Airway epithelial cell (primary cell): Measurements from ENCODE around the gene LYG1.

- RAMPAGE, long total RNA: no peak
Observed at GRCh38 chr2:98569294-98569945, 38.9 kb downstream of the COA5 start.

DNA sequence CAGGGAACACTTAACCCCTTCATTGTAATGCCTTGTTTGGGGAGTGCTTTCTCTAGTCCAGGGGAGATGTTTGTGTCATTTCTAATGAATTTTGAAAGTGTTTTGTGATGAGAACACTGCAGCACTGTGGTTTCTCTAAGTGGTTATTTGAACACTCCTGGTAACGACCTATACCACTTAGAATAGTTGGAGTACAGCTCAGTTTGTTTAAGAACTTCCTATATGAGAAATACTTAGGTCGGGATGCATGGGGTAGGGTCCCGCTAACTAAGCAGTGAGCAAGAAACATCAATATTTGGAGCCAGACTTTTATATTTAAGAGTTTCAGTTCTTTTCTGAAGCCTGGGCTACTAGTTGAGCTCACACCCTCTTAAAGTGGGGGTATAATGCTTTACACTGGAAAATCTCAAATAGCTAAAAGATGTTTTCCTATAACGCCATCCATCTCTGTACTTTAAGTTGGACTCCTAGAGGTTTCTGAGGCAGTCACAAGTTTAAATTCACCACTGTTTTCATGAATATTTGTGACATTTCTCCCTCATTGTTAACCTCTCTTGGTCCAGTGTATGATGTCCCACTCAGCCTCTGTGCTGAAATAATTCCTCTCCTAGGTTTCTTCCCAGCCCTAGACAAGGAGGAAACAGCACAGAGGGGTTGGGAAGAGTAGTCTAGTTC lies 9.1 kb downstream of the UNC50 start:
- RAMPAGE, long total RNA: no peak

DNA sequence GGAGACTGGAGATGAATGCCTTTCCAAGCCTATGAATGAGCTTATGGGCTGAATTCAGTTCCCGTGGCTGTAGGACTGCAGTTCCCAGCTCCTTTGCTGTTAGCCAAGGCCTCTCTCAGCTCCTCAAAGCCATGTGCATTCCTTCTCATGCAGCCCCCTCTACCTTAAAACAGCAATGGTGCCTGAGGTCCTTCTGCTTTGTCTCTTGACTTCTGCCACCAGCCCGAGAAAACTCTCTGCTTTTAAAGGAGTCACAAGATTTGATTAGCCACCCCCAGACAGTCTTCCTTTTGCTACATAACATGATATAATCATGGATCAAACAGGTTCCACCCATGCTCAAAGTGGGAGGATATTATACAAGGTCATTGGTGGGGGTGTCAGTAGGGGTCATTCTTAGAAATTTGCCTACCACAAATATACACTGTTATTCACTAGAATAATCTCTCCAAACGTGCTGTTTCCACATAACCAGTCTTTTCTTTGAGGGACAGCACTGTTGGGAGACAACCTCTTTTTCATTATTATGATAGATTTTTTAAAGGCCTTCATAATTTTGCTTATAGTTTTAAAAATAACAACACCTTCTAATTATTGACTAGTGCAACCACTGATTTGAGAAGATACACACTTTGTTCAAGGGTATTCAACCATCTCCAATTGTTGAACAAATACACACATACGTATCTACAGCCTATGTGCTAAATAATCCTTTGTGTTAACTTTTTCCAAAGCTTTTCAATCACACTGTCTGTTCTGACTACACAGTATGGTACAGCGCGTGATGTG lies 13.1 kb downstream of the UNC50 start:
- RAMPAGE, long total RNA: no peak

- RAMPAGE, long total RNA: no peak
Observed at GRCh38 chr2:98747769-98748174, 16.8 kb upstream of the MGAT4A start.

GRCh38 chr2:98795849-98796524 lies 65.1 kb upstream of the MGAT4A start:
- RAMPAGE, long total RNA: no peak

DNA sequence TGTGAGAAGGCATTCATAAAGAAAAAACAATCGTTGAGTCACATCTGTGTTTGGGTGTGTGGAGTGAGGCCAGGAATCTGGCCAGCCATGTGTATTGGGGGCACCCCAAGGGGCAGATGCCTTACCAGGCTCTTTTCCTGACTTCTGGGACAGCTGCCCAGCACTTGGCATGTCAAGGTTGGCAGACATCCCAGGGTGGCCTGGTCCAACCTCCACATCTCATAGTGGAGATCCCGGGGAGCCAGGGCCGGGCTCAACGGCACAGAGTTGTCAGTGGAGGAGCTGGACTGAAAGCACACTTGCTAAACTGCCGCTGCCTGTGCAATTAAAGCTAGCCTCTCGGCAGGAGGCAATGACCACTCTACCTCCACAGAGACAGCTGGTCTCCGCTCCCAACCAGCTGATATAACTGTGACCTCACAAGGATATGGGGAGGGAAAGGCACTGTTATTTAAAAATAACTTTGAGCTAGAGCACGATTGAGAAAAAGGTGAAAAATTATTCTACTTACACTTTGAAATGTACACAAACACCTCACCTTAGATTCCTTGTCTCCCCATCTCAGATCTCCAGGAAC lies 75.4 kb upstream of the MGAT4A start:
- RAMPAGE, long total RNA: no peak

GRCh38 chr2:99133999-99134837 lies 7.3 kb upstream of the C2orf15 start:
- RAMPAGE, long total RNA: no peak

- RAMPAGE, long total RNA: no peak
Observed at GRCh38 chr2:99301001-99301513, at the start of gene LYG1. Gene LYG1, minus strand, starts transcription at chr2:99301197.

DNA sequence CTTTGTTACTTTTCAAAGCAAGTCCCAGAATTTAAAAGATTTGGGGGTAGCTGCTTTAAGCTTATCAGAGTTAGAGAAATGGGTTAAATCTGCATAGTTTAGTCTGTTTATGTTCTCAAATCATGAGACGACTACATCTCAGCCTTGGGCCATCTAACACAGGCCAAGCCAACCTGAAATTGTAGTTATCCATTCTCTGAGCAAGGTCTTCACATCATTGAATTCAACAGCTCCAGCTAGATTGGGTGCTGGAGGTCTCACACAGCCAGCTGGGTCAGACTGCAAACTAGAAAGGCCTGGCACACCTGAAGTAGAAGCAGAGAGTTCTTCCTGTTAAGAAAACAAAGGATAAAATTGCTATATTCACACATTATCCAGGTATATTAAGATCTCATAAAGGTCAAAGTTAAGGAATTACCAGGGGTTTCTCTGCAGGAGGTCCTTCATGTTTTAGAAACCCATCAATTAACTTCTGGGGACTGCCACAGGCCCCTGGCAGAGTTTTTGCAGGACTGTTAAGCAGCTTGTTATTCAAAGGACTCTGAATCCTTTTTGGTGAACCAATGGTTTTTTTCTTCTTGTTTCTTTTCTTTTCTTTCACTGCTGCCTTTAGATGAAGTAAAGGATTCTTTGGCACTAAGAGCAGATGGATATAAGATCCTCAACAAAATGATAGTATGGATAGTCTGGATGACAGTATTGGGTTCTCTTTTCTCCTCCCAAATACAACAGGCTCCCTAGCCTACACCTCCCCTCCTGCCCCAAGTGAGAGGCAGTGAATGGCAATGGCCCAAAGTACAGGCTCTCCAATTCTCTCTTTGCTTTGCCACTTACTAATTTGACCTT lies 65.5 kb downstream of the EIF5B start:
- RAMPAGE, long total RNA: no peak

DNA sequence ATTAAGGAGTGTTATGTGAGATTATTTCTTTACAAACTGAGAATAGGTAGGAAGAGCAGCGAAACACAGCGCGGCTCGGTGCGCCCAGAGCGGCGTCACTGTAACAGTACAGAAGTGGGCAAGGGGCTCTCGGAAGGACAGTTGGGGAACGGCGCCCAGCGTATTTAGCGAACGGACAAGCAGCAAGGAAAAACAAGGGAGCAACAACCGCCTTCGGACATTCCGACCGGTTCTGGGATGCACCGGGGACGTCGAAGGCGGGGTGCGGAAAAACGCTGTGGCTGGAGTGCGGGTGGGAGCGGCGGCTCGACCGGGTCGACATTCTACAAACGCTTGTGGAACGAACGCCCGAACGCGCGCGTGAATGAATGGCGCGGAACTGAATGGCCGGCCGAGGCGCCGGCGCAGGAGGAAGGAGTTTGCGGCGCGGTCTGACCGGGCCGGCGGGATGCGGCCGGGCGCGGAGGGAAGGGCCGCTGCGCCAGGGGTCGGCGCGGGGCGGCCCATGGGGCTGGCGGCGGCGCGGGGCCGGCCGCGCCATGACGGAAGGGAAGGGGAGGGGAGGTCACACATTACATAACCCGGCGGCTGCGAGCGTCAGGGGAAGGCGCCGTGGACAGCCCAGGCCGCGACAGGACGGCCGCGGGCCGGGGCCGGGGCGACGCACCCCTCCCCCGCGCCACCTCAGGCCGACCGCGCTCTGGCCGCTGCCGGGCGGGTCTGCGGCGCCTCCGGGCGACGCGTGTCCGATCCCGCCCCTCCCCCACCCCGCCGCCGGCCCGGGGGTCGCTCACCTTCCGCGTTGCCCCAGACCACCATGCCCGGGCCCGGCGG lies 577 bp downstream of the REV1 start:
- RAMPAGE, long total RNA: no peak

DNA sequence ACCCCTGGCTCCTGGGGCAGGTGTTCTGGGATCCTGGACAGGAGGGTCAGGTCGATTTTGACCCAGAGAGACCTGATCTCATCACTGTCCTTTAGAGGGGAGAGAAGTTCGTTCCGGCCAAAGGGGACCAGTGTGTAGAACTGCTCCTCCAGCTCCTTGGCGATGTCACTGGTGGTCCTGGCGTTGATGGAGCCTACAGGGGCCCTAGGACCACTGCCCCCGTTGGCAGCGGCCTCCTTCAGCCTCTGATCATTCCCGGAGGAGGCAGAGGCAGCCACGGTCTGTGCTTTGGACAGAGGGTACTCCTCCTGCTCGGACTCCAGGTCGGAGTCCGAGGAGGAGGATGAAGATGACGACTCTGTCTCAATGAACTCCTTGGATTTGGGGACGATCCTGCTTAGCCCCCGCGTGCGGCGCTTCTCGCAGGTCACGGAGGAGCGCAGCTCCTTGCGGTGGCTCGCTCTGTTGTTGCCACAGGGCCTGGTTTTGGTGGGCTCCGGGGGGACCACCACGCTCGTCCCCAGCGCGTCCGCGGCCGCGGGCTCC lies 103.6 kb upstream of the REV1 start:
- RAMPAGE, long total RNA: no peak

DNA sequence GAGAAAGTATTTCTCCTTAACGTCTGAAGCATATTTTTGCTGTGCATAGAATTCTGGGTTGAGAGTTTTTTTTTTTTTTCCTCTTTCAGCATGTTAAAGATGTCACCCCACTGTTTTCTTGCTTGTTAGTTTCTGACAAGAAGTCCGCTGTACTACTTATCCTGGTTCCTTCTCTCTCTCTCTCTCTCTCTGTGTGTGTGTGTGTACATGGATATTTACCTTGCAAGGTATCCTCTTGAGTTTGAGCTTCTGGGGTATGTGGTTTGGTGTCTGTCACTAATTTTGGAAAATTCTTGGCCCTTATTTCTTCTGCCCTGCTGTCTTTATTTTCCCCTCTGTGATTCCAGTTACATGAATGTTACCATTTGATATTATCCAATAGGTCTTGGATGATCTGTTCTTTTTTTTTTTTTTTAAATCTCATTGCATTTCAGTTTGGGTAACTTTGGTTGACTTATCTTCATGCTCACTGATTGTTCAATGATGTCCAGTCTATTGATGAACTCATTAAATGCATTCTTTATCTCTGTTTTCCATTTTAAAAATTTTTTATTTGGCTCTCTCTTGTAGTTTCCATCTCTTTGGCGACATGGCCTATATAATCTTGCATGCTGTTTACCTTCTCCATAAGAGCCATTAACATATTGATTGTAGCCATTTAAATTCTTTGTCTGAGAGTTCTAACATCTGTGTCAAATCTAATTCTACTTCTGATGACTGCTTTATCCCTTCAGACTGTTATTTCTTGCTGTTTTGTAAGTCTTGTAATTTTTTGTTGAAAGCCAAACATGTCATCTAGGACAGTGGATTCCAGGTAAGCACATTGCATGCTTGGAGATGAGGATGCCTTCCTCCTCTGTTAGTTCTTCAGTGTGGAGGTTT lies 326.1 kb upstream of the REV1 start:
- RAMPAGE, long total RNA: no peak

DNA sequence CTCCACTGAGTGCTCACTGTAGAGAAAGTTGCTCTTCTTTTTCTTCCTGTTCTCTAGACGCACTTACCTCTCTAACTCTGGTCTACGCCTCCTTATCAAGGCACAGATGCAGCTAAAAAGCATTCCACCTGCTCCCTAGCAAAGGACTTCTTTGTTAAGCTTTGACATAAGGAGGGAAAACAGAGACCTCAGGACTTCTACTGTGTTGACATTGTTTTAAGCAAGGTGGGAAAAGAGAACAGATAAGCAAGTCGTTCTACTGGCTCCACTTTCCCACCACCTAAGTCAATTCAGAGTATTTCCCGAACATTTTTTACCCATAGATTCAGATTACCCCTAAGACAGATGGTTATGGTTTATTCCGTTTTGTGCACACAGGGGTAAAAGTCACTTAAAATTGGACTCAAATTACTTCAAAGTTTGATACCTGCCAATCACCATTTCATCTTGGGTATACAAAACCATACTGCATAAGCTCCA lies 169.2 kb downstream of the AFF3 start:
- RAMPAGE, long total RNA: no peak

- RAMPAGE, long total RNA: no peak
Observed at GRCh38 chr2:100013760-100014296, 128.6 kb downstream of the AFF3 start.

- RAMPAGE, long total RNA: no peak
Observed at GRCh38 chr2:100068316-100068744, 74.1 kb downstream of the AFF3 start.

DNA sequence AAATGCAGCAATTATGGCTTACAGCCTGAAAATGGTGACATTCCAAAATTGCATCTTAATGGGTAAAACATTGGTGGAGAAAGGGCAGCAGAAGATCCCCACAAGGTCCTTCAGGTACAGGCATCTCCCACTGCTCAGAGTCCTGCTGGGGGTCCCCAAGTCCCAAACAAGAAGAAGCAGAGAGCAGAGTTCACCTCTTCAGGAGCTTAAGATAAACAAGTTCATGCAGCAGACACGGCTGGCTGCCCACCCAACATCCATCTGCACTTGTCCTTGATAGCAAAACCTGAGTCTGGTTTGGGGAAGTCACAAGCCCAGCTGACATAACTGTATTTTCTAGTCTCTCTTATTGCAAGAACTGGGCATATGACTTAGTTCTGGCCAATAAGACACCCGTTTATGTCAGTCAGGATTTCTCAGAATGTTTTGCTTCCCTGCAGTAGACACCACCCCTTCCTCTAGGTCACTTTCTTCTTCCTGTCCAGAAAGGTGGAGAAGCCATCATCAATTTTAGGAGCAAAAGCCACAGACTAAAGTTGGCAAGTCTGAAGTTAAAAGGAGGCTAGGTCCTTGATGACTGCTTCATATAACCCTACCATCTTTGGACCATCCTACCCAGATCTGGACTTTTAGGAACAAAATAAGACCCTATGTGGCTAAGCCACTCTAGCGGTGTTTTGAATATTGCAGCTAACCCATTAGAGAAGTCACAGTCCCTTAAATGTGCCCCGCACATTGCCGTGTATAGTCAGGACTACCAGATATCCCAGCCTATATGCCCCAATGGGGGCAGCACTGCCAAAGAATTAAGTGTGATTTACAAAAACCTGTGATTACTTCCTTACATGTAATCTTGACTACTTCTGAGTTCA lies 31.6 kb downstream of the AFF3 start:
- RAMPAGE, long total RNA: no peak

DNA sequence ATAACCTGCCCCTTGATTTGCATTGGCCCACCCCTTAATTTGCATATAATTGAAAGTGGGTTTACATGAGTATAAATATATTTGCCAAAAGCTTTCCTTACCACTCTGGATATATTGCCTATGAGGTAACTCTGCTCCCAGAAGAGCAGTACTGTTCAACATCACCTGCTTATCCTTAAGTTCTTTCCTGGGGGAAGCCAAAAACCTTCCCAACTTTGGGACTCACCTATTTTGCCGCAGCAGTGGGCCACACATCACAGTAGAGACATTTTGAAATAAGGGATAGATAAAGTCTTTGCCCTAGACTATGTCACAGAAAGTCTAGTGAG lies 36.0 kb upstream of the AFF3 start:
- RAMPAGE, long total RNA: no peak

DNA sequence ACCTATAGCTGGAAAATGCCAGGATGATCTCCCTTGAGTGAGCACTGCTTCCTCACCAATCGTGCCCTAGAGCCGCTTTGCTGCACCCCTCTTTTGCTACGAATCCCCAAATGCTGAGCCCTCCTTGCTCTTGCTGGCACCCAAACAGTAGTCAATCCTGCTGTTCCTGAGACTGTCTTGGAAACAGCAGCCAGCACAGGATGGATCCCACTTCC lies 58.5 kb downstream of the LONRF2 start:
- RAMPAGE, long total RNA: no peak

- RAMPAGE, long total RNA: no peak
Observed at GRCh38 chr2:100580467-100581484, 18.0 kb downstream of the PDCL3 start.

DNA sequence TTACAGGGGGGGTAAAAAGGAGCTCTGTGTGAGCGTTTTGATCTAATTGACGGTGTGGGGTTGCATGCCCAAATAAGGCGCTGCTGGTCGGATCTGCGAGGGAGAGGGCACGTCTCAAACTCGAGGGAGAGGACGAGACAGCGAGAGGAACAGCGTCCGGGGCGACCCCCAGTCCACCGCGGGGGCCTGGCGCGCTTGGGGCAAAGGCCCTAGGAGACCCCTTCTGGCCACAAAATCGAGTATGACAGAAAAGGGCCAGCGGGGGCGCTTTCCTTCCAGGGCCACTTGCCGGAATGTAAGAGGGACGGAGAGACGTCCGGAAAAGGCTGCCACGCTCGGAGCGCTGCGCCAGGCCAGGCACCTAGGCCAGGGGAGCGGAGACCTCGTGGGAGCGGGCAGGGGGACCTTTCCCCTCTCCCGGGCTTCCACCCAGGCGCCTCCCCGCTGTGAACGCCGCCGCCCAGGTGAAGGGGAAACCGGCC lies 1.5 kb upstream of the NPAS2 start:
- RAMPAGE, long total RNA: no peak